Aorta (tissue), 1 donor: ENCODE measurements around the gene MFAP3L.

GRCh38 chr4:168138228-168138588 lies 45.9 kb downstream of the ANXA10 start:
- PRO-cap: no peak

GRCh38 chr4:168257904-168258194 lies 60.7 kb downstream of the DDX60 start:
- PRO-cap: no peak

GRCh38 chr4:168480951-168481431 lies 699 bp upstream of the DDX60L start:
- PRO-cap: no peak

DNA sequence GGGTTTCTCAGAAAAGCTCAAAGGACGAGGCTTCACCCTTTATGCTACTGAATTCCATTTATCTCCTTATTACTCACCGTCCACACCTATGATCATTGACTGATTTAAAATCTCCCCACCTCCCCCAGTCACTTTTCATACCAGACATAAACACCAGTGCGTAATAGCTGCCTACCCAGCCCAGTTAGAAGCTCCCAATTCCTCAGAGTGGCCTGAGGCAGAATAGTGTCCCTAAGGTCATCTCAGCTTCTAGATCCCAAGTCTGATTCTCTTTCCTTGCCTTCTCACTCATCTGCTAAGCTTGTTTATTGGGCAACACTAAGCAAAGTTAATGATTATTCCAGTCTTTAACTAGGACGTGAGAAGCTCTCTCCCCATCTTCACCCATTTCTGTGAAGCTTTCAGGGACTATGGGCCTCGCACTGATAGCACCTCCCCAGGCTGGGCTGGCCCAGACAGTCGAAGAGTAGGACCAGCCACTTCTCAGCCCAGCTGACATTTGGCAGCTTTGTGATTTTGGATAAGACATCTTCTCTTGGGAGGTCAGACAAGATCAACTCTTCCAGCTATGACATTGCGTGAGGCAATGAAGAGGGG lies 7.2 kb upstream of the DDX60L start:
- PRO-cap: no peak

GRCh38 chr4:168605374-168605913 lies 108.6 kb downstream of the PALLD start:
- PRO-cap: no peak

GRCh38 chr4:168769127-168769914 lies 240.7 kb downstream of the CBR4 start:
- PRO-cap: no peak

DNA sequence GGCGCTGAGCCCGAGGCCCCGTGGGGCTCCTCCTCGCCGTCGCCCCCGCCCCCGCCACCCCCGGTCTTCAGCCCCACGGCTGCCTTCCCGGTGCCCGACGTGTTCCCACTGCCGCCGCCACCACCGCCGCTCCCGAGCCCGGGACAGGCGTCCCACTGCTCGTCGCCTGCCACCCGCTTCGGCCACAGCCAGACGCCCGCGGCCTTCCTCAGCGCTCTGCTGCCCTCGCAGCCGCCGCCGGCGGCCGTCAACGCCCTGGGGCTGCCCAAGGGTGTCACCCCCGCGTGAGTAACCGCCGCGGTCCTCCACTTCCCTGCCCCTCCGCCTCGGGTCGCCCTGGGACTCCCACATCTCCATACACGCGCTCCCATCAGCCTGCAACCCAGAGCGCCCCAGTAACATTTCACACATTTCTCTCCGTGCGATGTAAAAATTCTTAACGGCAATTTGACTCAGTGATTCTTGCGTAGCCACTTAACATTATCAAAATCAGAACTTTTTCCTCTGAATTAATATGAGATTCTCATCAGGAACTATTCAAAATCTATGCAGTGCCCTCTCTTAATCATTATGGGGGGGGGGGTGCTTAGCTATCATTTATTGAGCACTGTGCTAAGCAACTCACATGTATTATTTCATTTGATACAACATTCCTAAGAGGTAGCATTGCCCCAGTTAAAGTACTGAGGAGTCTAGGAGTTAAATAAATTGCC lies 131.8 kb downstream of the CBR4 start:
- PRO-cap: unidirectional peak, minus-strand start at position 221 of the sequence

- PRO-cap: no peak
These were observed 96.2 kb downstream of the CBR4 start for GRCh38 chr4:168913862-168914265.

DNA sequence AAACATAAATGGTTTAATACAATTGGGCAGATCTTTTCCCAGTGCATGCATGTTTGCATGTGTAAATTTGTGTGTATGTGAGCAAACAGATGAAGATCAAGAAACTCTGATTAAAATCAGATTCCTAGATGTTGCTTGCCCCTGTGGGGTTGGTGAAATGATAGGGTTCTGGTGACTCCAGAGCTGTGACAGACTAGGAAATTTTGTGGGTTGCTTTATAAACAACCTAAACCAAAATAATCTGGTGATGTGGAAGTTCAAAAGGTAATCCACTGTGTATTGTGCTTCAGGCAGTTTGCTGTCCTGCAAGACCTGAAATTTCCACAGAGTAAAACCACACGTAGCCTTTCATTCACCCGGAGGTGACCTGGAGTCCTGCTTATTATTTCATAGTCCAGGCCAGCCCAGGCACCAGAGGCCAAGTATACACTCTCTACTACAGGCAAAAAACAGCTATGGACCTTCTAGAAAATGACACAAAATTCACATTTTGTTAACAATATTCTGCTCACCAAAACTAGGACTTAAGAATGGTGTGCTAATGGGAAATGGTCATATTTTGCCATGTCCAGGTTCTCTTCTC lies 114.6 kb upstream of the CBR4 start:
- PRO-cap: no peak

- PRO-cap: no peak
These were observed 123.8 kb upstream of the CBR4 start for GRCh38 chr4:169133743-169134422.

DNA sequence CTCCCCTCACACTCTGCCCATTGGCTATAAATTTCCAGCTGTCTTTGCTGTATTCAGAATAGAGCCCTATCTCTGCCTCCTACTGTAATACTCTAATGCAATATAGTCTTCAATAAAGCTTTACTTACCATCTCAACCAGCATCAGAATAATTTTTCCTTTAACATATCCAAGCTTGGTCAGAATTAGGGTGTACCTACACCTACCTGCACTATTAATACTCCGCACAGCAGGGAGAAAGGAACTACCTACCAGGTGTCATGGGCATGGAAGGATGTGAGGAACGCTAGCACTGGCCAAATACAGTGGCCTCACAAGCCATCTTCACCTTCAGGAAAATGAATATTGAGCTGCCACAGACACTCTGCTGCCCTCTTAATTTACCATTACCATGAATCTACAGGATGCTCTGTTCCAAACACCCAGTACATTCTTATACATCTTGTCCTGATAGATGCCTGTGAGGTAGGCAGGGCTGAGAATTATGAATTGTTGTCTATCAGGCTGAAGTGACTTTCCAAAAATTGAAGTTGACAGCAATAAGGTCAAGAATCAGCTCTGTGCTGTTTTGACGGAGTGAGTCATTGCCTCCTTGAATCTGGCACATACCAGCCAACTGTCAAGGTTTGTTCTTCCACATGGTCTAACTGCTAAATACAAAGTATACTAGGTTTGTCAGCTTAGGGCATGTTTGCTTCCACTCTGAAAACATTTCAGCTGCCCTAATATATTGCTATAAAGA lies 32.5 kb downstream of the SH3RF1 start:
- PRO-cap: no peak

GRCh38 chr4:169251930-169252252 lies 18.9 kb downstream of the SH3RF1 start:
- PRO-cap: no peak

DNA sequence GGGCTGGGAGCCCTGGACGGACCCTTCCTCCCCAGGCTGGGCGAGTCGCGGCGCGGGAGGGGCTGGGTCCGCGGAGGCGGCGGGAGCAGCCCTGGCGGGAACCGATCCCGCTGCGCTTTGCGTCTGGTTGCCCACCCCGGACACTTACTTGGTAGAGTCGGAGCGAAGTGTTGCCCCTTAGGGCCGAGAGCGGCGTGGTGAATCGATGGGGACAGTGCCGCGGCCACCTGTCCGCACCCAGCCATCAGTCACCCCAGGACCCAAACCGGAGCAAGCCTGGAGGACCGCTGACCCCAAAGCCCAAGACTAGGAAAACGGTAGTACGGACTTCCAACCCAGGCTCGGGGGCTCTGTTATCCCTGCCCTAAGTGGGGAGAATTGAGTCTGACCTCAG lies 701 bp upstream of the SH3RF1 start:
- PRO-cap: no peak

DNA sequence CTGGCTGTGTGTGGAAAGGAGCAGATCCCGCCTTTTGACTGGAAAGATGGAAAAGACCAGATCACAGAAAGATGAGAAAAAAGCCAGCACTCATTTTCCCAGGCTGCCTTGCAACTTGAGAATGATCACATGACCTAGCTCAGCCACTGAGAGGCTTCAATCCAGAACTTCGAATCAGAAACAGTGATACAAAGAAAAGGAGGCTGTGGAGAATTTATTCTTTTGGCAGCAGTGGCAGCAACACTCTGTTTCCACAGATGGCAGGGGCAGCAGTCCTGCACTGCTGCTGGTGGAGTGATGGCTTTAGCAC lies 77.7 kb upstream of the SH3RF1 start:
- PRO-cap: no peak

- PRO-cap: no peak
These were observed 104.9 kb downstream of the NEK1 start for GRCh38 chr4:169507434-169507908.

GRCh38 chr4:170025384-170026746 lies at the start of gene MFAP3L:
Gene MFAP3L, minus strand, starts transcription at chr4:170026395.
- PRO-cap: bidirectional peak, plus-strand start at chr4:170026555, minus-strand start at chr4:170026340

DNA sequence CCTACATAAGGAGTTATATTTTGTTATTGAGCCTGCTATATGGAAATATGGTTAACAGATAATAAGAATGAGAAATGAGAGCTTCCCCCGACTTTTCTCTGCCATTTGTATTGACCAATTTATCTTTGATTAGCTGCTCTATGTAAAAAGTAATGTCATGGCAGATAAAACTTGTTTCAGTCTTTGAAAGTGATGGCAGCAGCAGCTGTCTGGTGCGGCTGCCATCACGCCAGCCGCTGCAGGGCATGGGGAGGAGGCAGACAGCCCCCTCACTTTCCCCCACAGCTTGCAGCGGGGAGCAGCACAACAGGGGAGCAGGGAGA lies 13.6 kb upstream of the MFAP3L start:
- PRO-cap: no peak

- PRO-cap: no peak
These were observed 136.7 kb upstream of the AADAT start for GRCh38 chr4:170226468-170226887.

DNA sequence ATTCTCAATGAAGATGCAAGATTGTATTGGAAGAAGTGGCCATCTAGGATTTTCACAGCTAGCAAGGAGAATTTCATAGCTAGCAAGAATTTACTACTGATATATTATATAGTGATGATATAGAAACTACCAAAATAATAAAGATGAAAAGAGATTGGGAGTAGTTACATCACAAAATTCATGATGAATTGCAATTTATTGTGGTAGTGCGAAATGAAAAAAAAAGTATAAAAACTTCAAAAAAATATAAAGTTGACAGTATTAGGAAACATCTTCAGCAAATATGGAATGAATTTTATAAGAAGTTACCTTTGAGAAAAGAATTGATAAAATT lies 214.8 kb downstream of the GALNTL6 start:
- PRO-cap: no peak

GRCh38 chr4:172962513-172963162 lies 206.0 kb upstream of the GALNT7 start:
- PRO-cap: no peak